Omental fat pad (tissue), 4 donors: ENCODE measurements around a stretch of chr6.

- PRO-cap, result no peak
- RAMPAGE, long total RNA, 4 experiments, result no peak in any of the 4 experiments
Measured at GRCh38 chr6:157460840-157461448, 80.0 kb downstream of the ZDHHC14 start.

GRCh38 chr6:157625618-157626142, 197.4 kb upstream of the SNX9 start:
- PRO-cap, result no peak
- RAMPAGE, long total RNA, 4 experiments, result no peak in any of the 4 experiments

- PRO-cap, result no peak
- RAMPAGE, long total RNA, 4 experiments, result no peak in any of the 4 experiments
Measured at GRCh38 chr6:157666975-157667862, 155.8 kb upstream of the SNX9 start.

DNA sequence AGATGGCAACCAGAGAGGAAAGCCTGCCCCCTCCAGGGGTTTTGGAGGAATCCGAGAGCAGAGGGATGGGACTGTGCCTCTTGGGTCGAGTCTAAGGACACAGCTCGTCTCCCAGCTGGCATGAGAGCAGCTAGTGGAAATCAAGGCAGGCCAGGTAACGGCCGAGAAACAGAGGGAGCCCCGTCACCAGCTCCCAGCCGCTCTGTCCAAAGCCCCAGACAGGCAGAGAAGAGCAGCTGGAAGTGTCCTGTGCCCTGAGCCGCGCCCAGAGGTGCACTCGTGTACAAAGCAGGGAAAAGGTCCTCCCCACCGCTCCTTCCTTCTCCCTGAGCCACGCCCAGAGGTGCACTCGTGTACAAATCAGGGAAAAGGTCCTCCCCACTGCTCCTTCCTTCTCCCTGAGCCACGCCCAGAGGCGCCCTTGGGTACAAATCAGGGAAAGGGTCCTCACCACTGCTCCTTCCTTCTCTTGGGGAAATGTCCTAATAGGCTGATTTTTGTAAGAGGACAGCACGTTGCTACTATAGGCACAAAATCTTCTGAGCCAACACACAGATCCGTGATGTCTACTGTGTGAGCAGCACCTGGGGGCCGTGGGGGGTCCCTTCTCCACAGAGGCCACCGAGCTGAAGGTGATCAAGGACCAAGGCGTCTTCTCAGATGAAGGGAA, 133.8 kb upstream of the SNX9 start:
- PRO-cap, result no peak
- RAMPAGE, long total RNA, 4 experiments, result no peak in any of the 4 experiments

- PRO-cap, result no peak
- RAMPAGE, long total RNA, 4 experiments, result no peak in any of the 4 experiments
Measured at GRCh38 chr6:157839655-157840135, 16.6 kb downstream of the SNX9 start.

- PRO-cap, result no peak
- RAMPAGE, long total RNA, 4 experiments, result no peak in any of the 4 experiments
Measured at GRCh38 chr6:157877516-157878601, 54.8 kb downstream of the SNX9 start.

GRCh38 chr6:157908095-157909405, 73.1 kb upstream of the SYNJ2 start:
- PRO-cap, result no peak
- RAMPAGE, long total RNA, 4 experiments, result no peak in any of the 4 experiments

DNA sequence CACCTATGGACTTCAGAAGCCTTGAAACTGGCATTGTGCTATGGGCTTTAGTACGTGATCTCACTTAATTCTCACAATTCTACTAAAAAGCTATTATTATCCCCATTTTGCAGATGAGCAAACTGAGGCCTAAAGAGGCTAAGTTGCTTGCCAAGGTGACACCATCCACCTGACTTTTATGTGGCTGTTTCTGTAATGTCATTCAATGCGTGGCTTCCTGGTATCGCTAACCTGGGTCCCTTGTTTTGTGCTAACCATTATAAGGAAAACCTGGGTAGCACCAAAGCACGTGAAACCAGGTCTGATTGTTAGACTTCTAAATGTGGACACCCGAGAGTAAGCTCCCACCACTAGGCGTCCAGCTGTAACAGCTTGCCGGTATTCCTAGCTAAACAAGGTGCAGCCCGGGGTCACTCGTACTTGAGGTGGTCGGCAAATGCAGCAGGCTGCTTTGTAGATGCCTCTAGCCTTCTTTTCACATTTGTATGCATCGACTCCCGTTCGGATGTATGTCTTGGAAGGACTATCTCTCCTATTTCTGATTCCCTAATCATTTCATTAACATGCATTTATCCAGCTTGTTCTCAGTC, 1.1 kb downstream of the SYNJ2 start:
- PRO-cap, result no peak
- RAMPAGE, long total RNA, 4 experiments, result no peak in any of the 4 experiments

DNA sequence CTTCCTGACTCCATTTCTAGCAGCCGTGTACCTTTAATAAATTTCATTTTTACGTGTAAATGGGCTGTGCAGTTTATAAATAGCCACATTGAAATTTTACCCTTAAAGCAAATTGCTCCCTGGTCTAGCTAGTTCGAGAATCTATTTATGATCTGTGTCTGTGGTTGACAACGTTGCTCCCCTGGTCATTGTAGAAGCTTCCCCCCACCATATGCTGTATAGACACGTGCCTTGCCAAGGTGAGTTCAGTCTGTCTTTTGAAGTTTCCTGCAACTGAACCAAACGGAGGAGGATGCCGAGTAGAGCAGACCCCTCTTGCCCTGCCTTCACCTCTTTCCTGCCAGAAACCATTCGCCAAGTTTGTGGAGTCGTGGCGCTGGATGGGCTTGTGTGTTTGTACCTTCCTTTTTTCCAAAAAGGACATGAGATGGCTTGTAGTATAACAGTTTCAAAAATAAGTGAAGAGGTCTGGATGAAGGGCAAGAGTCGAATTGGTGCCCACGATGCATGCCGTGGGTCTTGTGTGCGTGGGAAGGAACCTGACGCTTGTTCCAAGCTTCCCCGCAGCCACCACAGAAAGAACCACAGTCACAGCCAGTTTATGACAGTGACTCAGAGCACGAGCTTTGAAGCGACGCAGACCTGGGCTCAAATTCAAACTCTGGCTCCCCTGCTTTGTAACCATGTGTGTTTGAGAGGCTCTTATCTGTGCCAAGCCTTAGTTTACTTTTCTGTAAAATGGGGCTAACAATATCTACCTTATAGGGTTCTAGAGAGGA, 65.2 kb downstream of the SYNJ2 start:
- PRO-cap, result no peak
- RAMPAGE, long total RNA, 4 experiments, result no peak in any of the 4 experiments

- PRO-cap, result no peak
- RAMPAGE, long total RNA, 4 experiments, result no peak in any of the 4 experiments
Measured at GRCh38 chr6:158311170-158311771, 994 bp upstream of the TULP4 start.

DNA sequence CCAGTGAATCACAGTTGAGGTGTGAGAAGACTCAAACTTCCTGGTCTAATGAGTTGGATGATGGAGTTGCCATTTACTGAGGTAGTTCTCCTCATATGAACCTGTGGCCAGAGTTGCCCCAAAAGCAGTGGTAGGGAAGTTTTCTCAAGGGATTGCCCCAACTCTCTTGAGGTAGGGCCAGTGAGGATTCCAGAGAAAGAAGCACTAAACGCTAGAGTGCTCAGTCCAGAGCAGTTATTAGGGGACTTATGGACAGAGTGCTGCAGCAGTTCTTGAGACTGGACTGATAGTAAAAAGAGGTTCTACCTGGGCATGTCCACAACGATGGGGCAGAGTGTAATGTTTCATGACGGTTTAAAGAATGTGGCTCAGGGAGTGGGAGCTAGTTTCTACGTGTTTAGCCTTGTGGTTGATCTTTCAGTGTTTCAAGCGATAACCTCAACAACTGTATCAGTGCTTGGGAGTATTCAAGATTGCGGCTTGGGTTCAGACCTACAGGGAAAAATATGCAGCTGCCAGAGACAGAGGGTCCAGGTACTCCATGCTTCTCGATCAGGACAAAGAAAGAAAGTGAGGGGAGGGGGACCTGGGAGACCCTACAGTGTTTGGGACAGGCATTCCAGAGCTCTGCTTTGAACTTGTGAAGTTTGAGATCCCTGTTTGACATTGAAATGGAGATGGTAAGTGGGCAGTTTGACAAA, 67.1 kb downstream of the TULP4 start:
- PRO-cap, result no peak
- RAMPAGE, long total RNA, 4 experiments, result no peak in any of the 4 experiments

DNA sequence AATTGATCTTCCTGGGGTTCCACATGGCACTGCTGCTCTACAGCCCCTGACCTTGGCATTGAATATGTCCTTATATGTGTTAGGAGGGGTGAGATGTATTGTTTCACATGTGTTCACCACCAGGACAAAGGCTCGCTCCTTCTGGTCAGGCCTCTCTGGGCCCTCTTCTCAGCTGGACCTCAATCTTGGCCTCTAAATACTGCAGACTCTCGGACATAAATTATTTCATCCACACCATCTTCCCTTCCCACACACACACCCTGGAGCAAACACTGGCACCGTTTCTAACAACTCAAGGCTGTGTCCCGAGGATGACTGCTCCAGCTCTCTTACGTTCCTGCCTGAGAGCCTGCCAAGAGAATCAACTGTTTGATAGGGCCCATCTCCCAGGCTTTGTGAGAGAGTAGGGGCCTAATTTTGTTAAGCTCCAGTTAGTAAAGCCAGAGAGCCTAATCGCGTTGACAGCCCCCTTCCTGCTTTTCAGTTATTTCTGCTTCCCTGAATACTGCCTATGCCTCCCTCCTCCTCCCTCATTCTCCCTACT, 118.3 kb upstream of the TMEM181 start:
- PRO-cap, result no peak
- RAMPAGE, long total RNA, 4 experiments, result no peak in any of the 4 experiments

DNA sequence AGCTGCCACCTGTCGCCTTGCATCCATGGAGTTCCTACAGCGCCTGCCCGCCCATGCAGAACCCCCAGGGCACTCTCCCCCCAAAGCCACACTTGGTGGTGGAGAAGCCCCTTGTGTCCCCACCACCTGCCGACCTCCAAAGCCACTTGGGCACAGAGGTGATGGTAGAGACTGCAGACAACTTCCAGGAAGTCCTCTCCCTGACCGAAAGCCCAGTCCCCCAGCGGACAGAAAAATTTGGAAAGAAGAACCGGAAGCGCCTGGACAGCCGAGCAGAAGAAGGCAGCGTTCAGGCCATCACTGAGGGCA, 56.5 kb upstream of the TMEM181 start:
- PRO-cap, result no peak
- RAMPAGE, long total RNA, 4 experiments, result no peak in any of the 4 experiments

DNA sequence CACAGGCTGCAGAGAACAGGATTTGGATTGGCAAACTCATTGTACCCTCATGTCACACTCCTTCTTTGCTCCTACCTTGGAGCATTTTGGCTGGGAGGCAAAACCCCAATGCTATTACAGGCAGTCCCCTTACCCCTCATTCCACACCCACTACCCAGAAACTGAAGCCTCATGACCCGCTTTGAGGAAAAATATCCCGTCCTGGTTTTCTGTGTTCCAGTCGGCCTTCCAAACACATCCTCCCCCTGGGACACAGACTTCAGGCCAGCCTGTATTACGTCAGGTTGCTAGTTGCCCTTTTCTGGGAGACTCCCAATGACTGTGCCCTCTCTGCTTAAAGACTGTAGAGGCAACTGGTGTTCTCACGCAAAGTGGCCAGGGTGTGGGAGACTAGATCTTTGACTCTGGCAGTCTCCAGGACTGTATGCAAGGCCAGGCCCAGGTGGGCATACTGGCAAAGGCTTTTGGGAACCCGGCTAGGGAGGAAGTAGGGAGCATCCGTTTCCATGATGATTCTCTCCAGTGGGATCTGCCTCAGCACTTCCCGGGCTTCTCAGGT, 35.1 kb downstream of the DYNLT1 start:
- PRO-cap, result no peak
- RAMPAGE, long total RNA, 4 experiments, result no peak in any of the 4 experiments

- PRO-cap, result no peak
- RAMPAGE, long total RNA, 4 experiments, result no peak in any of the 4 experiments
Measured at GRCh38 chr6:158619915-158620652, 24.5 kb downstream of the DYNLT1 start.

GRCh38 chr6:158644084-158644609, 396 bp downstream of the DYNLT1 start:
- PRO-cap, result no peak
- RAMPAGE, long total RNA, 4 experiments, result no peak in any of the 4 experiments

DNA sequence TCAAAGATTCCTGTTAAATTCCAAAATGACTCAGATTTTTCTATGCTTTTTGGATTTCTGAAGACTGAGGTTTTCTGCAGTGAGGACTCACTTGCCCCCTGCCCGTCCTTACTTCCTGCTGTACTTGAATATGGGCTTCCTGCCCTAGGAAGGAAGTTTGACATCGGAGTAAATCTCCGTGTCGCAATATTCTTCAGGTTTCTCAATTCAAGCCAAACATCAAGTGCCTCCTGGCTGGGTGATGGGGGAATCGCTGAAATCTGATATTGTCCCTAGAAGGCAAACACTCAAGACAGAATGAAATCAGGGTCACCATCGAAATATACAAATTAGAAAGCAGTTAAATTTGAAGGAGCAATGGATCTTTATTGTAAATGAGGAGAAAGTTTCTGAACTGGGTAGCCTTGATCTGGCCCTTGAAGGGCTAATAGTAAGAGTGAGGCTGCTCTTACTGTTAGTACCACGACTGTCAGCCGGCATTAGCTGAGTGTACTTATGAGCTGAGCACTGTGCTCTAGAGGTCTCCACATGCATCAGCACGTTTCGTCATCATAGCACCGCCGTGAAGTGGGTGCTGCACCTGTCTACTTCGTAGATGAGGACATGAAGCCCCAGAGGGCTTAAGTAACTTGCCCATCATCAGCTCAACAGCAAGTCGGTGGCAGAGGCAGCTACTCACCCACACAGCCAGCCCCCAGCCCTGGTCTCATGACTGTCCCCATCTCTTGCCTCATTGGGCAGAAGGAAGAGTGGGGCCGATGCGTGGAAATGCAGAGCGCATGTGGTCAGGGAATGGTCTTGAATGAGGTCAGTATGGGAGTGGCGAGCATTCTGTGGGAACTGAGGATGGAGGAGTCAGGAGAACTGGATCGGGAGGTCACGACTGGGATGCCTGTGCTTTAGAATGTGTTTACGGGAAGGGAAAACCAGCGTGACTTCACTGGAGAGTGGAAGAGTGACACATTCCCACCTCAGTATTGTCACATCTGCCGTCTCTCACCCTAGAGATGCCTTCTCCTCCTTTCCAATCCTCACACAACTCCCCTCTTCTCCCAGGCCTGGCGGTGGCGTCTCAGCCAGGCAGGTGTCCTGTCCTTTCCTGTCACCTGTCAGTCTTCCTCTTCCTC, 5.7 kb downstream of the SYTL3 start:
- PRO-cap, result no peak
- RAMPAGE, long total RNA, 4 experiments, result no peak in any of the 4 experiments

DNA sequence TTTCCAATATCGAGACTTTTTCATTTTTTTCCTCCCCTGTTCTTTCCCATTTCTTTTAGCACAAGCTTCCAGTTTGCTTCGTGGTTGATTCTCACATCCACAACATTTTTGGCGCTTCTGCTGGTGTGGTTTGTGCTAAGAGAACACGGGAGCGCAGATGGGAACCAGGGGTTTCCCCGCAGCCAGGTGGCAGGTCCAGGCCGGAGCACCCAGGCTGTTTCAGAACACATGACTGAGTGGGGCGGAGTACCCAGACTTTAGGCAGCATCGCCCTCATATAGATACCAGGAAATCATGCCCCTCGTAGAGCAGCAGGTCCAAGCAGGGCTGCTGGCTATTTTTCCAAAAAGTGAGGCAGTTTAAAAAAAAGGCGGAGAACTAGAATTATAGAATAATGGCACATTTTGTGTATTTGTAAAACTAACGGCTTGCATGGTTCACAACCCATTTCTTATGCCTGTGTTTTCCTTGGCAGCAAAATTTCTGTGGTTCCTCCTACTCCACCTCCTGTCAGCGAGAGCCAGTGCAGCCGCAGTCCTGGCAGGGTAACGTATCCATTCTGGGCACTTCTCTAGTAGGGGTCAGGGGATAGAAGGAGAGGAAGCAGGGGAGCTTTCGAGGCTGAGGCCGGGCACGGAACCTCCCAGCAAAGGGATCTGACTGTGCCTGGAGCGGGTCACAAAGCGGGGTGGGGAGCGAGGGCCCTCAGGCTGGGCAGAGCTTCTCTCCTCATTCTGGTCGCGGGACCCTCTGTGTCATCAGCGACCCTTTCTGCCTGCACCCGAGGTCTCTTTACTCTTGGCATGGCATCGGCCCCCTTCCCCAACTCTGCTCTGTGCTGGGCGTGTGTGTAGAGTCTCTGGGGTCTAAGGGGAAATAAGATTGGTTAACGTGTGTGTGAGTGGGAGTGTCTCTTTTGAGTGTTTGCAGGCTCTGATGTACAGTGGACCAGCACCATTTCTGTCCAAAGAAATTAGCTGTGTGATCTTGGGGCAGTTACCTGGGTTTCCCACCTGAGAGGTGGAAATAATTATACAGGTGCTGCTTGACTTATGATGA, 58.3 kb downstream of the SYTL3 start:
- PRO-cap, result no peak
- RAMPAGE, long total RNA, 4 experiments, result no peak in any of the 4 experiments

GRCh38 chr6:158720273-158721157, 70.7 kb downstream of the SYTL3 start:
- PRO-cap, result no peak
- RAMPAGE, long total RNA, 4 experiments, result no peak in any of the 4 experiments

GRCh38 chr6:158765127-158765411, 54.1 kb downstream of the EZR start:
- PRO-cap, result no peak
- RAMPAGE, long total RNA, 4 experiments, result no peak in any of the 4 experiments